ENCODE data around the genes UBE2A, RPL39, ZBTB33 and CT47A3.

DNA sequence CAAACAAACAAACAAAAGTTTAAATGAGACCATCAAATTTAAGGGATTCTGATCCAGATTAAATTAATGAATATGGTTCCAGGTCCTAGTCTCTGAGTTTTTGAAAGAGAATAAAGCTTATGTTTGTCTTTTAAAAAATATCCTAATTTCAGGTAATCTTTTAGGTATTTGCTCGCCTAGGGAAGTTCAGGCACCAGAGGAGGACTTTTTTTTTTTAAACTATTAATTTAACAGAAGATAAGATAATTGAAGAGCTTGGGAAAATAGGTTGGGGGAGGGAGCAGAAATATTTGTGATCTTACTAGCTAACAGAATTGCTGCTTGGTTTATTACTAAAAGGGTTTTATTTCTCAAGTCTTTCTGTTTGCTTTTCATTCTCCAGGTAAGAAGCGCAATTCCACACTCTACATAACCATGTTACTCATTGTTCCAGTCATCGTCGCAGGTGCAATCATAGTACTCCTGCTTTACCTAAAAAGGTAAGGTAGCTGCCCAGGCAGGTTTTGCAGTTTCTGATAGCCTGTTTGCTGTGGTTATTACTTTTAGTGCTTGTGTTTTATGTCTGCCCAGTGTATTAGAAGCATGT, 46.2 kb downstream of the IL13RA1 start:
- PRO-cap = no peak
- RAMPAGE, long total RNA, 4 experiments = no peak in any of the 4 experiments

- PRO-cap = no peak
- RAMPAGE, long total RNA, 4 experiments = no peak in any of the 4 experiments
Measured at GRCh38 chrX:118884439-118885240, 61.0 kb downstream of the ZCCHC12 start.

- PRO-cap = no peak
- RAMPAGE, long total RNA, 4 experiments = no peak in any of the 4 experiments
Measured at GRCh38 chrX:119101467-119101905, 26.1 kb downstream of the KIAA1210 start.

- PRO-cap = no peak
- RAMPAGE, long total RNA, 4 experiments = no peak in any of the 4 experiments
Measured at GRCh38 chrX:119237608-119238311, 1.7 kb downstream of the PGRMC1 start.

DNA sequence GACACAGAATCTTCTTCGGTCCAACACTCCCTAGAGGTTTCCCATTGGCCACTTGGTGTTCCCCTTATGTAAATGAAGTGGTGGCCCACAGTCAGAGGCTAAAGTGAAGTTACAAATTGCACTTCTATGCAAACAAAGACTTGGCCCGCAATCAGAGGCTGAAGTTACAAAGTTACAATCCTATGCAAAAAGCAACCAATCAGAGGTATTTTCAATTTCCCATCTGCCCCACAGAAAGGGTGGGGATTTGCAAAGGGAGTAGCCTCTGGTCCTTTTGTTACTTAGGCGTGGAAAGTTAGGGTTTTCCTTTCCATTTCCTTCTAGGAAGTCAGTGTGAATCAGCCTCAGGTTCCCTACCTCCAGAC, 35.7 kb upstream of the SLC25A43 start:
- PRO-cap = no peak
- RAMPAGE, long total RNA, 4 experiments = no peak in any of the 4 experiments

- PRO-cap = no peak
- RAMPAGE, long total RNA, 4 experiments = no peak in any of the 4 experiments
Measured at GRCh38 chrX:119390129-119390468, 9.0 kb upstream of the SLC25A43 start.

- PRO-cap = no peak
- RAMPAGE, long total RNA, 4 experiments = no peak in any of the 4 experiments
Measured at GRCh38 chrX:119482163-119483137, 14.2 kb downstream of the SLC25A5 start.

DNA sequence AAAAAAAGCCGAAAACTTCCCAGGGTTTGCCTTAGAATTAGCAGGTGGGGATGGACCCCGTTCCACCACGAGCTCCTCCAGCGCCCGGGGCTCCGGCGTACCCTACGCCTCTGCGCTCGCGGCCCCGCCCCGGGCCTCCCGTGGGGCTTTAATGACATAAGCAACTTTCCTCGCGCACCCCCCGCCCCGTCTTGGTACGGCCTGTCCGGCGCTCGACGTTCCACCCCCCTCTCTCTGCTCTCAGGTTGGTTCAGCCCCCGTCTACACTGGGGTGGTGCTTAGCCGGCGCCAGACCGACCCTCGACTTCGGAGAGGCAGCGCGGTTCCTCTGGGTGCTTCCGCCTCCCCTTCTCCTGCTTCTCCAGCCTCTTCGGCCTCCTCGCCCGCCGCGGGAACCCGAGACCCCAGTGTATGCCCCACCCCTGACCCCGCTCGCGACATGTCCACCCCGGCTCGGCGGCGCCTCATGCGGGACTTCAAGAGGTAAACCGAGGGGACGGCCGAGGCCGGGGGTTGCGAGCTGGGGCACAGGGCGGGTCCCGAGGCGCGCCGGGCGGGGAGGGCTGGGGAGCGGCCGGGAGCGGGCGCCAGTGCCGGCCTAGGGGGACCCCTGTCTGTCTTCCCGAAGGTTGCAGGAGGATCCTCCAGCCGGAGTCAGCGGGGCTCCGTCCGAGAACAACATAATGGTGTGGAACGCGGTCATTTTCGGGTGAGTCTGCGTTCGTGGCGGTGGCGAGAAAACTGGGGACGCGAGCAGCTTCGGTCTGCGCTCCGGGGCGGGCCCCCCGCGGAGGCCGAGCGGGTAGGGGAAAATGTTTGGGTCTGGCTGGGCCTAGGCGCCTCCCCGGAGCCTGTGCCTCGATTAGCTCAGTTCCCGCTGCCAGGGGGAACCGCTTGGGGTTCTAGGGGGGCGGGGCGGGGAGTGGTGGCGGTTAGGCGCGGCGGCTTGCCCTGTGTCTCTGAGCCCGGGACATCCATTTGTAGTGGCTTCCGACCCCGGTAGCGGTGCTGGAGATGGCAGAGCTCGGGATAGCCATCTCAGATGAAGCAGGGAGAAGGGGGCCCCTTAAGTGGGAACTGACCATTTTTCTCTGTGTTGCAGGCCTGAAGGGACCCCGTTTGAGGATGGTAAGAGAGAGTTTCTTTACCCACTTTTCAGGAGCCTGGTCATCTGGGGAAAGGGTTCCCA, at the start of gene UBE2A:
Gene UBE2A, plus strand, starts transcription at position 291 of the 1,189 bp plus-strand sequence.
- PRO-cap = bidirectional peak, plus-strand start at position 293 of the sequence, minus-strand start at position 112 of the sequence
- RAMPAGE, long total RNA, 4 experiments = start-site peak on the plus strand in 3 of 4 experiments, centred at positions 287 to 626 of the sequence, 41 to 199 reads per replicate; start-site peak on the minus strand in 1 of 4 experiments, centred at position 126 of the sequence, 9 reads per replicate

- PRO-cap = no peak
- RAMPAGE, long total RNA, 4 experiments = no peak in any of the 4 experiments
Measured at GRCh38 chrX:119618376-119618987, 44.1 kb downstream of the UBE2A start.

DNA sequence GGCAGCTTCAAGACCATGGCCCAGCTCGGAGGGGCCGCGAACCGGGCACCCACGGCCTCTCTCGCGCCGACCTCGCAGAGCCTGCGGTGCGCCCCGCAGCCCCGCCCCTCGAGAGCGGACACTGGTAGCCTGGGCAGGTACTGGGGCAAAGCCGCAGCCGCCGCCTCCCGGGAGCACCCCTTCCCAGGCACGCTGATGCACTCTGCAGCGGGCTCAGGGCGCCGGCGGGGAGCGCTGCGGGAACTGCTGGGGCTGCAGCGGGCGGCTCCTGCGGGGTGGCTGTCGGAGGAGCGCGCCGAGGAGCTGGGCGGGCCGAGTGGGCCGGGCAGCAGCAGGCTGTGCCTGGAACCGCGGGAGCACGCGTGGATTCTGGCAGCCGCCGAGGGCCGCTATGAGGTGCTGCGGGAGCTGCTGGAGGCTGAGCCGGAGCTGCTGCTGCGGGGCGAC, 288 bp downstream of the SOWAHD start:
- PRO-cap = no peak
- RAMPAGE, long total RNA, 4 experiments = no peak in any of the 4 experiments

- PRO-cap = bidirectional peak, plus-strand start at chrX:119791716, minus-strand start at chrX:119791629
- RAMPAGE, long total RNA, 4 experiments = start-site peak on the plus strand in 1 of 4 experiments, at chrX:119791965-119791971 at its widest, 18 reads per replicate; start-site peak on the minus strand in 4 of 4 experiments, at chrX:119791615-119791630 at its widest, 239 to 1,680 reads per replicate
Measured at GRCh38 chrX:119791560-119792353, at the start of gene RPL39. Gene RPL39, minus strand, starts transcription at chrX:119791630.

- PRO-cap = no peak
- RAMPAGE, long total RNA, 4 experiments = no peak in any of the 4 experiments
Measured at GRCh38 chrX:119936265-119936938, 7.1 kb downstream of the NKAP start.

GRCh38 chrX:120250254-120251254, at the start of gene ZBTB33:
Gene ZBTB33, plus strand, starts transcription at chrX:120250812.
- PRO-cap = bidirectional peak, plus-strand start at chrX:120250814, minus-strand start at chrX:120250558; bidirectional peak, plus-strand start at chrX:120251066, minus-strand start at chrX:120251054
- RAMPAGE, long total RNA, 4 experiments = start-site peak on the plus strand in 4 of 4 experiments, at chrX:120250798-120250919 at its widest, 25 to 79 reads per replicate

DNA sequence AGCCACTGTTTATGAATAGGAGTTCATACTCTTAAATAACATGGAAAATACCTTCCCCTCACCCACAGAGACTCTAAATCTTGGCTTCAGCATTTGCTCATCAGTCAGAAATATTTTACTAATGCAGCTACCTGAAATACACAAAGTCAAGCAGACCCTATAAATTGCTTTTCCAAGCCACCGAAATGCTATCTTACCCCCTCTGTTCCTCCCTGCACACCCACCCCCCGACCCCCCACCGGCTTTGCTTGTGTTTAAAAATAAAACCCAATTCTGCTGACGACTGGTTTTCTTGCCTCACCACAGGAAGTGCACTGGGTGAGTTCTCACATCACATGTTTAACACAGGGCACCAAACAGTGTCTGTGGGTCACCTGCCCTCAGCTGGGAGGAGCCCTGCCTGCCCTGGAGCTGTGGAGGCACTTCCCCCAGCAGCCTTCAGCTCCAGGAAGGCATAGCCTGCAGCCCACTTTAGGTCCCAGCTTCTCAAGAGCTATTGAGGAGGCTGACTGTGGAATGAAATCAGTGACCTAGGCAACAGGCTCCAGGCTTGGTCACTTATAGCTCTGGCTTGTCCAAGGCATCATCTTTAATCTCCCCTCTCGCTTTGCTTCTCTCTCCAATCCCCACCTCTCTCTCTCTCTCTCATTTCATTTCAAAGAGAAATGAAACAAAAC, 8.8 kb downstream of the TMEM255A start:
- PRO-cap = no peak
- RAMPAGE, long total RNA, 4 experiments = no peak in any of the 4 experiments

DNA sequence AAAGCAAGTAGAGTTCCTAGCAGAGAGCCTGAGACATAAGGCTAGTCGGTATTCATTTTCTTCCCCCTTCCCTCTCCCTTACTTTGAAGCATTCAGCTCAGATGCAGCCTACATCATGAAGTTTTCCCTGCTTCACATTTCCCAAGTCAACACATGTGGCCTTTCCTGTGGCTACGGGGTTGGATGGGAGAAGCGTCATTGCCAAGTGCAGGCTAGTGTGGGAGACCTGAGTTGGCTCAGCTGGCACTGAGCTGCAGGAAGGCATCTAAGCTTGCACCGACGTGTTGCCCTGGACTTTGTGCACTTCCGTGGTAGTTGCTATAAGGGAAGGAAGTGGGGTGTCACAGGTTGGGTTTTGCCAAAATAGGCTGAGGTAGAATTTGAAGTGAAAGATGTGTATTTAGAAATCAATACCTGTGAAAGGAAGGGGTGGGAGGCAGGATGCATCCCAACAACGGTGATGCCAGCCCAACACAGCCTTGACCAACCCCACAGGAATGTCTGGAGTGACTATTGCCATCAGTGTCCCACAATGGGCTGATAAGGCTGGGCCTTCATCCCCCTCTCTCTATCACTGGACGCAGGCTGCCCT, 18.9 kb upstream of the LAMP2 start:
- PRO-cap = no peak
- RAMPAGE, long total RNA, 4 experiments = no peak in any of the 4 experiments

- PRO-cap = no peak
- RAMPAGE, long total RNA, 4 experiments = no peak in any of the 4 experiments
Measured at GRCh38 chrX:120514066-120514430, 45.0 kb upstream of the LAMP2 start.

- PRO-cap = no peak
- RAMPAGE, long total RNA, 4 experiments = start-site peak on the minus strand in 1 of 4 experiments, at chrX:120535858-120535932 at its widest, 32 reads per replicate
Measured at GRCh38 chrX:120535801-120536154, 25.0 kb downstream of the CUL4B start.

GRCh38 chrX:120560156-120560339, 714 bp downstream of the CUL4B start:
- PRO-cap = no peak
- RAMPAGE, long total RNA, 4 experiments = no peak in any of the 4 experiments

DNA sequence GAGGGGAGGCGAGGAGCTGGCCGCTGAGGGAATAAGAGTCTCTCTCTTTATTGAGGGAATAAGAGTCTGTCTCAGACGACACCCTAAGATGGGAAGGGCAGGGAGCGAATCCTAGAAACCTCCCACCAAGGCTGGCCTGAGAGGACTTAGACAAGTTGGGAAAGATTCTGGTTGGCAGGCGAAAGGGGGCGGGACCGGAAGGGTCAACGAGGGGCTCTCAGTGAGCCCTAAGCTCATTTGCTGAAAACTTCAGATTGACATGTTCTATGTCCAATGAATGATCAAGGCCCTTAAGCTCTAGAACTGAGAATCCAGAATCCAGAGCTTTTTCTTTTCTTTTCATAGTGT, at the start of gene CT47A3:
Gene CT47A3, minus strand, starts transcription at position 176 of the 348 bp plus-strand sequence.
- PRO-cap = no peak
- RAMPAGE, long total RNA, 4 experiments = no peak in any of the 4 experiments

DNA sequence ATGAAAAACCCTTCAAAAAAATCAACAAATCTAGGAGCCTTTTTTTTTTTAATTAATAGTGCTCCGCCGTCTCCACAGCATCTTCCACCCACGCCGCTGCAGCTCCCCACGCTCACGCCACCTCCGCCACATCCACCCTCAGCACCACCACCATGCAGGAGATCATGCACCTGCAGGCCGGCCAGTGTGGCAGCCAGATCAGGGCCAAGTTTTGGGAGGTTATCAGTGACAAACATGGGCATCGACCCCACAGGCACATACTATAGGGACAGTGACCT, 171.4 kb downstream of the THOC2 start:
- PRO-cap = no peak
- RAMPAGE, long total RNA, 4 experiments = no peak in any of the 4 experiments

Measured in gastroesophageal sphincter (tissue), 4 donors.